A549 (cell line): Measurements from ENCODE around the genes CXorf65, MED12, CXCR3 and FAM236A.

DNA sequence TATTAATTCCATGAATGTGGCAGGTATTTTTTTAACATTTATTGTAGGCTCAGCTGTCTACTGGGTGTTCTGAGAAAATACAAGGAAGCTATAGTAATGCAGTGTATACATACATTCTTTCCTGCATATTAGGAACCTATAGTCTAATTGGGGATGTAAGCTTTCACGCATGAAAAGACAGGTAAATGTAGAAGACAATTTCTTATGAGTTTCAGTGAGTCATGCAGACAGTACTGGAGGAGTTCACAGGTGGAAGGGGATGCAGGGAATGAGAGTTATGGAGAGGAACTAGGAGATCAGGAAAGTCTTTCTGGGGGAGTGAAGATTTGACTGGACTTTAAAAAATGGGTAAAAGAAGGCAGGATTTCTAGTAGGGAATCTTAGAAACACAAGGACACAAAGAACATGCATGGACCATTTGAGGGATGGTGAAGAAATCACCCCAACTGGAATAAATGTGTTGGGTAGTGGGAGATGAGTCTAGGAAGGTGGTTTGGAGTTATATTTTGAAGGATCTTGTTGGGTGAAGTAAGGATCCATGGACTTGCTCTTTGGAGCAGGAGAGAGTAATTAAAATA, 94.1 kb downstream of the HEPH start:
- PRO-cap, result no peak
CAGE:
- cytosol, long polyA plus RNA, result no peak
- long polyA plus RNA, result no peak
- nucleus, long polyA plus RNA, result no peak

DNA sequence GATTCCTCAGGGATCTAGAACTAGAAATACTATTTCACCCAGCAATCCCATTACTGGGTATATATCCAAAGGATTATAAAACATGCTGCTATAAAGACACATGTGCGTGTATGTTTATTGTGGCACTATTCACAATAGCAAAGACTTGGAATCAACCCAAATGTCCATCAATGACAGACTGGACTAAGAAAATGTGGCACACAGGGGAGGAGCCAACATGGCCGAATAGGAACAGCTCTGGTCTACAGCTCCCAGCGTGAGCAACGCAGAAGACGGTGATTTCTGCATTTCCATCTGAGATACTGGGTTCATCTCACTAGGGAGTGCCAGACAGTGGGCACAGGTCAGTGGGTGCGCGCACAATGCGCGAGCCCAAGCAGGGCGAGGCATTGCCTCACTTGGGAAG, 303.7 kb upstream of the EDA2R start:
- PRO-cap, result no peak
CAGE:
- cytosol, long polyA plus RNA, result no peak
- long polyA plus RNA, result no peak
- nucleus, long polyA plus RNA, result no peak

DNA sequence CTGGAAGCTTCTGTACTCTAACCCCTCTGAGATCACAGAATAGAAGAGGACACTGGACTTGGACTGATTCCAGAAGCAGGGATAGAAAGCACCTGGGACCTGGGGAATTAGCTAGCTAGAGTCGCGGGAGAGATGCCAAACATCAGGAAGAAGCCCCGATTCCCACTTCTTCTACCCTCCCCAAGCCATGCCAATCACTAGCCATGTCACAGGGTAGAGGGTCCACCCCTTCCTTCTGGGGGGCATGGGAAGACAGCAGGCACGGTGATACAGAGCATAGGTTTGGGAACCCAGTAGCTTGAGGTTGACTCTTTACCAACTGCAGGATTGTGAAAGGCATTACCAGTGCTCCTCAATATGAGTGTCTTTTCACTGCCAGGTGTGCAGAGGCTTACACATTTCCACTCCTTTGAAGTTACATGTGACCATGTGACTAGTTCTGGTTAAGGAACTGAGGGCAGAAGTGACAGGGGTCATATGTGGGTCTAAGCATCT, 34.1 kb upstream of the EFNB1 start:
- PRO-cap, result no peak
CAGE:
- cytosol, long polyA plus RNA, result no peak
- long polyA plus RNA, result no peak
- nucleus, long polyA plus RNA, result no peak

- PRO-cap, result no peak
CAGE:
- cytosol, long polyA plus RNA, result no peak
- long polyA plus RNA, result no peak
- nucleus, long polyA plus RNA, result no peak
Observed at GRCh38 chrX:68846433-68847056, 17.7 kb downstream of the EFNB1 start.

DNA sequence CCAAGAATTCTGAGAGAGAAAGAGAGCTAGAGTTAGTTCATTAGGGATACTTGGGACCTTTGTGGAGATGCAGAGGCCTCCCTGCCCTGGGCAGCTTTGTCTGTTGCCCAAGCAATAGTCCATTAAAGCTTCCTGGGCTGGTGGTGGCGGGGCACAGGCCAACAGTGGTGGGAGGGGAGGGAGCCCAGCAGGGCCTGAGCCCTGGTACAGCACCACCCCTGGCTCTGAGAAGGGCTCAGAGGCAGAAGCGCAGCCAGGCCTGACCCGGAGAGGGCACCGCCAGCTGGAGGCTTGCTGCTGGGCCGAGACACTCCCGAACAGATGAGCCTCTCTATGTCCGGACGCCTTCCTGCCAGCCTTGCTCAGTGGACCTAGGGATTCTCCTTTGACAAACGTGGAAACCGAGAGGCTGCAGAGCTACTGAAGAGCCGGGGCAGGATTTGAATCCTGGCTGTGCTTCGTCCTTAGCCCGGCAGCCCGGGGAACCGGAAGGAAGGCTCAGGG, 65.4 kb downstream of the EFNB1 start:
- PRO-cap, result no peak
CAGE:
- cytosol, long polyA plus RNA, result no peak
- long polyA plus RNA, result no peak
- nucleus, long polyA plus RNA, result no peak

GRCh38 chrX:69277863-69278422, 112.7 kb upstream of the PJA1 start:
- PRO-cap, result no peak
CAGE:
- cytosol, long polyA plus RNA, result no peak
- long polyA plus RNA, result no peak
- nucleus, long polyA plus RNA, result no peak

DNA sequence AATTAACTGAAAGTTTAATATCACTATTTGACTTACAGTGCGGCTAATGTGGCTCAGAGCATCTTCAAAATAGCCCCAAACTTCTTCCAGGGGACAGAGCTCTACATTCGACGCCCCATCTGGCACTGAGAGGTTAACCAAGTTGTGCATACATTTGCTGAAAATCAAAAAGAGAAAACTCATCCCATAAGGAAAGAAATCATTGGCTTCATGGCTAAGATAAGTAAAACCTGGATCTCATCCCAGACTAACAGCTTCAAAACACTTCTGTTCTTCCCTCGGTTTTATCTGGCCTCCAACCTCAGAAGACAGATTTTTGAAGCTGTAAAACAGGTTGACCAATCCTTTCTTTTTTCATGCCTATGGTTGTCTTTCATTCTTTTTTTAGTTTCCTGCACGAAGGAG, 107.5 kb downstream of the DLG3 start:
- PRO-cap, result no peak
CAGE:
- cytosol, long polyA plus RNA, result no peak
- long polyA plus RNA, result no peak
- nucleus, long polyA plus RNA, result no peak

DNA sequence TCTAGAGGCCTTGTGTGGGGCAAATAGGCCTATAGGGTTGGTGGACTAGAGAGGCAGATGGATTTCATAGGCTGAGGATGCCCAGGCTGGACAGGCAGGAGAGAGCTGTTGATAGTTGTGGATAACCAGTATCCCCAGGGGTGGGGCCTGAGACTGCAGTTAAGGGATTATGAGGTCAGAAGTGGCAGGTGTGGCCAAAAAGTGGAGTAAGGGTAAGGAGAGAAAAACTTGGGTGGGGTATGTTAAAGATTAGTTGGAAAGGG, at the start of gene CXorf65:
CXorf65 (minus strand) TSS at position 123 of the 263 bp plus-strand sequence.
- PRO-cap, result no peak
CAGE:
- cytosol, long polyA plus RNA, result no peak
- long polyA plus RNA, result no peak
- nucleus, long polyA plus RNA, result no peak

DNA sequence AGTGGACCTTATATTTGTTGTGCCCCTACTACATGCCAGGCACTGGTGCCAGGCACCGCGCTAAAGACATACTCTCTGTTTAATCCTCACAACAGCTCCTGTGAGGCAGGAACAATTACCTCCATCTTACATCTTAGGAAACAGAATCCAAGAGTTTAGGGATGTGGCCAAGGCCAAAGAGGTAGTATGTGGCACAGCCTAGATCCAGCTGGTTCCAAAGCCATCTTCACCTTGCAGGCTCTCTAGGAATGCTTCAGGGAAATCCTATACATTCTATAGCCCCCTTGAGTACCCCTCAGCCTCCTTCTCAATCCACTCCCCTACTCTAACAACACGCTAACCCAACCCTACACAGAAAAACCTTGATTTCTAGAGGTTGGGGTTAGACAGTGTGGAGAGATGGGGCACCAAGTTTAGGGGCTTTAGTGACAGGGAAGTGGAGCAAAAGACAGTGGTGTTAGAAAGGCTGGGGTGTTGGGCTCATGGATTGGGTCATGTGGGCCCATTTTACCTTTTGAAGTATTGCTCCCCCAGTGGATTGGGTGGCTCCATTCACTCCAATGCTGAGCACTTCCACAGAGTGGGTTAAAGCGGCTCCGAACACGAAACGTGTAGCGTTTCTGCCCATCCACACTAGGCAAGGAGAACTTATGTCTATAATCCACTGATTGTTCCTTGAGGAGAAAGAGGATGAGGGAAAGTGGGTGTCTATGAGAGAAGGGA, 2.3 kb upstream of the CXorf65 start:
- PRO-cap, result no peak
CAGE:
- cytosol, long polyA plus RNA, result no peak
- long polyA plus RNA, result no peak
- nucleus, long polyA plus RNA, result no peak

DNA sequence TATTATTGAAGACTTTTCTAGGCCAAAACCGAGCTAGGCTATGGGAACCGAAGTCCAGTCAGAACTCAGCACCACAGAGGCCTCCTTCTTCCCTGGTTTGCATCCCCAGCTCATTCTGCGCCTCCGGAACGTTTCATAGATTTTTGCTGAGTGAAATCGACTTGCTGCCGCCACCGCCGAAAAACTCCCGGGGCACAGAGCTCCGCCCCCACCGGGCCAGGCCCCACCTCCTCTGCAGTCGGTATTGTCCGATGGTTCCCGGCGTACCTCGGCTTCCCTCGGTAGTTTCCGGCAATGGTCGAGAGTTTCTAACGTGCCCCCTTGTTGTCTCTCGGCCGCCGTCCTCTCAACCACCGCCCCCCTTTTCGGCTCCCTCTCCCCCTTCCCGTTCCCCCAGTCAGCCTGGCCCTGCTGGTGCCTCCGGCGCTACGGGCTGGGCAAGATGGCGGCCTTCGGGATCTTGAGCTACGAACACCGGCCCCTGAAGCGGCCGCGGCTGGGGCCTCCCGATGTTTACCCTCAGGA, at the start of gene MED12:
MED12 (plus strand) TSS at position 284 of the 525 bp plus-strand sequence.
- PRO-cap, result bidirectional peak, plus-strand start at position 284 of the sequence, minus-strand start at position 152 of the sequence
CAGE:
- cytosol, long polyA plus RNA, result no peak
- long polyA plus RNA, result no peak
- nucleus, long polyA plus RNA, result no peak

GRCh38 chrX:71453779-71454794, 78.8 kb upstream of the OGT start:
- PRO-cap, result no peak
CAGE:
- cytosol, long polyA plus RNA, result no peak
- long polyA plus RNA, result no peak
- nucleus, long polyA plus RNA, result no peak

DNA sequence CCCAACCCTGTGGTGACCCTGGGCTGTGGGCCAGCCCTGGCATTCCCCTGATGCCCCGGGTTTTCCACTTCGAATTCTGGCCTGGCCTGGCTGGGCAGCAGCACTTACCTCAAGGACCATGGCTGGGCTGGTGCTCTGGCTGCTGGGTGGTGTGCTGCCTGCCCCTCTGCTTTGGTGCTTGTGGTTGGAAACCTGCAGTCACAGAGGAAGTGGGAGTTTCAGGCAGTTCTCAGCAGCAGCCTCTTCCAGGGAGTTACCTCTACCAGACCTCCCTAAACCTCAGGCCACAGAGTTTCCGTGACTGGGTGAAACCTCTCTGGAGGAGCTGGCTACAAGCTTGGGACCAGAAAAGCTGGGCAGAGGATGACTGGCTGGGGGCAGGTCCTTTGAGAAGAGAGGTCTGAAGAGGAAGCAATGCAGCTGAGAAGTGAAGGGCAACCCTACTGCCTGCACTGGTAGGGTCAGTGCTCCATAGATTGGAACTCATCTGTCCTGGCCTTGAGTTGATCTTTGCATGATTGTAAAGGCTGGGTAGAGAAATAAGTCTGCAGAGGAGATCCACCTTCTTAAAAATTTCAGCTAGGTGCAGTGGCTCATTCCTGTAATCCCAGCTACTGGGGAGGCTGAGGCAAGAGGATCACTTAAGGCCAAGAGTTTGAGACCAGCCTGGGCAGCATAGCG, at the start of gene CXCR3:
CXCR3 (minus strand) TSS at position 182 of the 681 bp plus-strand sequence.
- PRO-cap, result no peak
CAGE:
- cytosol, long polyA plus RNA, result no peak
- long polyA plus RNA, result no peak
- nucleus, long polyA plus RNA, result no peak

GRCh38 chrX:71619037-71619683, 849 bp upstream of the CXCR3 start:
- PRO-cap, result no peak
CAGE:
- cytosol, long polyA plus RNA, result no peak
- long polyA plus RNA, result no peak
- nucleus, long polyA plus RNA, result no peak

- PRO-cap, result no peak
CAGE:
- cytosol, long polyA plus RNA, result no peak
- long polyA plus RNA, result no peak
- nucleus, long polyA plus RNA, result no peak
Observed at GRCh38 chrX:71997189-71997731, 86.6 kb downstream of the NHSL2 start.

- PRO-cap, result no peak
CAGE:
- cytosol, long polyA plus RNA, result no peak
- long polyA plus RNA, result no peak
- nucleus, long polyA plus RNA, result no peak
Observed at GRCh38 chrX:72041829-72042934, 131.5 kb downstream of the NHSL2 start.

DNA sequence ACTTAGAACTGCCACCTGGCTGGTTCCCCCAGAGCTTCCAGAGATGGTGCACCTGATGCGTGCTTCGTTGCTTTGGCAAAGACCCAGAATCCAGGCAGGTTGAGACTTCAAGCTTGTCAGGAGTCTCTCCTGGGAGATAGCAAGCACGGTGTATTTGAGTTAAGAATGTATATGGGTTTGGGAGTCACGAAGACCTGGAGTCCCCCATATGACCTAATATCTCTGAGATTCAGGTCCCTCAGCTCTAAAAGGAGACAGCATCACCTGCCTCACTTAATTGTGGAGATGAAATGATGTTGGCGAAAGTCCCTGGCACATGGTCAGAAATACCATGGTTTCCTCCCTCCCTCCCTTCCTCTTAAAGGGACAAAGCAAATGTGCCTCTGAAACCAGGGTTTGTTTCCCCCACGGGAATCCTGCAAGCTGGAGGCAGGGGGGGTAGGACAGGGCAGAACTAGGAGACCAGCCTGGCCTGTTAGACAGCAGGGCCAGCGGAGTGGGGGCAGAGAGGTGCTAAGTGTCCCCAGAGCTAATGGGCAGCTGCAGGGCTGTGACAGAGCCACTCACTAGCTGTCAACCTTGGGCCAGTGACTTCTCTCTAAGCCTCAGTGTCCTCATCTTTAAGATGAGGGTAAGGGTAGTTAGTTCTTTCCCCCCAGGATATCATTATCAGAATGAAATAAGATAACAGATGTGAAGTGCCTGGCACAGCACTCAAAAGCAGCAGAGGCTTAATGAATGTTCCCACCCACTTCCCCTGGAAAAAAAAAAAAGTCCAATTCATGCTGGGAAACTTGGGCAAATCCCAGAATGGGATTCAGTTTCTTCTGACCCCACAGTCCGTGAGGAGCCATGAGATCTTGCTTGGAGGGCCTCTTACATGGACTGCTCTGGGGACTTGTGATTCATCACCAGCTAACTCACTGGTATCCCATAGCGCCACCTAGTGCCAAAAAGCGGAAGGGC, 55.5 kb upstream of the PIN4 start:
- PRO-cap, result no peak
CAGE:
- cytosol, long polyA plus RNA, result no peak
- long polyA plus RNA, result no peak
- nucleus, long polyA plus RNA, result no peak

DNA sequence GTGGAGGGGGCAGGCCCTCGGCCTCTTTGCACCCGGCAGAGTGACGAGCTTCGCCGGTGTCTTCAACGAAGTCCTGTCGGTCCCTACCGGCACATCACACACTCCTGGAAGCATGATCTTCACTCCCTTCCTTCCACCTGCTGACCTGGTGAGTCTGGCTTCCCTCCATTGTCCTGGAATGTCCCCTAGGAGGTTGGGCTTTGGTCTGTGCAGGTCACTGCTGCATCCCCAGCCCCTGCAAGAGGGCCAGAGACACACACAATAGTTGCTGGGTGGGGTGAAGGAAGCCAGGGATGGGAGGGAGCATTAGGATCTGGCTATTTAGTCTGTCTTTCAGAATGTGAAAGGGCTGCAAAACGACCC, at the start of gene FAM236A:
FAM236A (plus strand) TSS at position 56 of the 363 bp plus-strand sequence.
- PRO-cap, result no peak
CAGE:
- cytosol, long polyA plus RNA, result no peak
- long polyA plus RNA, result no peak
- nucleus, long polyA plus RNA, result no peak

DNA sequence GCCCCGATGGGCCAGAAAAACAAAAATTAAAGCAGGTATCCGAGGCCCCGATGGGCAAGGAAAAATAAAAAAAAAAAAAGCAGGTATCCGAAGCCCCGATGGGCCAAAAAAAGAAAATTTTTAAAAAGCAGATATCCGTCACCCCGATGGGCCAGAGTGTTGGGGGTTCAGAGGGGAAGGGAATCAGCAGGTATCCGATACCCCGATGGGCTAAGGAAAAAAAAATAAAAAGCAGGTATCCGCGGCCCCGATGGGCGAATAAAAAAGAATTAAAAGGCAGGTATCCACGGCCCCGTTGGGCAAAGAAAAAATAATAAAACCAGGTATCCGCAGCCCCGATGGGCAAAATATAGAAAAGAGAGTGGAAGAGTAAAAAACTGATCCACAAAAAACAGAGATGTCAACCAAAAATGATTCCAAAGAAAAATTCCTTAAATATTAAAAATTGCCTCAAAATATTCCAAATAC, 289.1 kb downstream of the CHIC1 start:
- PRO-cap, result no peak
CAGE:
- cytosol, long polyA plus RNA, result no peak
- long polyA plus RNA, result no peak
- nucleus, long polyA plus RNA, result no peak

GRCh38 chrX:73852508-73853178, 289.6 kb downstream of the CHIC1 start:
- PRO-cap, result no peak
CAGE:
- cytosol, long polyA plus RNA, result no peak
- long polyA plus RNA, result no peak
- nucleus, long polyA plus RNA, result no peak

DNA sequence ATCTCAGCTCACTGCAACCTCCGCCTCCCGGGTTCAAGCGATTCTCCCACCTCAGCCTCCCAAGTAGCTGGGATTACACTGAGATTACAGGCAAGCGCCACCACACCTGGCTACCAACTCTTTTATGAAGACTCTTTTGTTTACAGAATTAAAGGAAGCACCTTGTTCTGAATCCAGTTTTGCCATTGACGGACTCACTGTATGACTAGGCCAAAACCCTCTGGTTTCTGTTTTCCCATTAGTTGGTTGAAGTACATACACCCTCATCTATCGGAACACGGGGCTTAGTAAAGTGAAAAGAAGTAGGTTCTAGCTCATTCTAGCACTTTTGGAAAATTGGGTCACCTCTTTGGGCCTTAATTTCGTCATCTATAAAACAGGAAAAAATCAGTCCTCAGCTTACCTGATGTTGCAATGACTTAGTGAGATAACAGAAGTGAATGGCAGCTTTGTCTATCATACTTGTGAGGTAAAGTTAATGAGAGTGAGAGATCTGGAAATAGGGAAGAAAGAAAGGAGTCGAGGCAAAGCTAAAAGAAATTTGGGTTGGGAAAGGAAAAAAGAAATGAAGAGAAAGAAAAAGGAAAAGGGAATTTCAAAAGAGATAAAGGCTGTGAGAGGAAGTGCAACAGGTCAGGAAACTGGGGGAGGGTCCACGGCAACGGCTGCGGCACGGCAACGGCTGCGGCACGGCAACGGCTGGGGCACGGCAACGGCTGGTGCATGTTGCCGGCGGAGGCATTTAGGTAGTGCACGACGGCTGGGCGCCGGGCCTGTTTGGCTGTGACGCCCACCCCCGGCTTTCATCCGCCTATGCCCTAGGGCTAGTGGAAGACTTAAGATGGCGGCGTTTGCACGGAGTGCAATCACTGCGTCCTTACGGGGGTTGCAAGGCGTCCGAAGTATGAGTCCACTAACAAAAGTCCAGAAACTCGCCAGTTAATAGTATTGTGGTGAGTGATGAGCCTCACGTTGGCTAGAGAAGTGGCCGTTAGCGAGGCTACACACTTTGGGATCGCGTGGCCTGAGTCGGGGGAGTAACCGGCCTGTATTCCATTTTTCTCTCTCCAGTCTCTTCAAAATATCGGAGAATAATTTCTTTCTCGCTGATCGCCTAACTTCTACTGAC, 360.1 kb upstream of the ZCCHC13 start:
- PRO-cap, result bidirectional peak, plus-strand start at position 811 of the sequence, minus-strand start at position 643 of the sequence
CAGE:
- cytosol, long polyA plus RNA, result no peak
- long polyA plus RNA, result no peak
- nucleus, long polyA plus RNA, result start-site peak on the plus strand centred at position 834 of the sequence, 14 bp wide, 109 and 114 reads in 2 replicates